Sigmoid colon (tissue), 4 donors: ENCODE results near the gene SLC27A5.

- PRO-cap, result no peak
- RAMPAGE, long total RNA, 4 experiments, result no peak in any of the 4 experiments
These were observed 2.1 kb upstream of the ZNF446 start for GRCh38 chr19:58474055-58474530.

- PRO-cap, result no peak
- RAMPAGE, long total RNA, 4 experiments, result no peak in any of the 4 experiments
These were observed 14.1 kb downstream of the SLC27A5 start for GRCh38 chr19:58497640-58498206.

DNA sequence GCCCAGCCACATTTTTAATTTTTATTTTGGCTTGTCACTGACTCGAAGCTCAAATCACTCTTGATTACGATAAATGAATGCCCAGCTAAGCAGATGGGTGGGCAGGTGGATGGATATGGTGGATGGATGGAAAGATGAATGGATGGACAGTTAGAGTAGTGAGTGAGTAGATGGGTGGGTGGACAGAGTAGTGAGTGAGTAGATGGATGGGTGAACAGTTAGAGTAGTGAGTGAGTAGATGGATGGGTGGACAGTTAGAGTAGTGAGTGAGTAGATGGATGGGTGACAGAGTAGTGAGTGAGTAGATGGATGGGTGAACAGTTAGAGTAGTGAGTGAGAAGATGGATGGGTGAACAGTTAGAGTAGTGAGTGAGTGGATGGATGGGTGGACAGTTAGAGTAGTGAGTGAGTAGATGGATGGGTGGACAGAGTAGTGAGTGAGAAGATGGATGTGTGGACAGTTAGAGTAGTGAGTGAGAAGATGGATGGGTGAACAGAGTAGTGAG is 9.8 kb downstream of the SLC27A5 start:
- PRO-cap, result no peak
- RAMPAGE, long total RNA, 4 experiments, result no peak in any of the 4 experiments

GRCh38 chr19:58509803-58510494 is 1.8 kb downstream of the SLC27A5 start:
- PRO-cap, result no peak
- RAMPAGE, long total RNA, 4 experiments, result no peak in any of the 4 experiments

DNA sequence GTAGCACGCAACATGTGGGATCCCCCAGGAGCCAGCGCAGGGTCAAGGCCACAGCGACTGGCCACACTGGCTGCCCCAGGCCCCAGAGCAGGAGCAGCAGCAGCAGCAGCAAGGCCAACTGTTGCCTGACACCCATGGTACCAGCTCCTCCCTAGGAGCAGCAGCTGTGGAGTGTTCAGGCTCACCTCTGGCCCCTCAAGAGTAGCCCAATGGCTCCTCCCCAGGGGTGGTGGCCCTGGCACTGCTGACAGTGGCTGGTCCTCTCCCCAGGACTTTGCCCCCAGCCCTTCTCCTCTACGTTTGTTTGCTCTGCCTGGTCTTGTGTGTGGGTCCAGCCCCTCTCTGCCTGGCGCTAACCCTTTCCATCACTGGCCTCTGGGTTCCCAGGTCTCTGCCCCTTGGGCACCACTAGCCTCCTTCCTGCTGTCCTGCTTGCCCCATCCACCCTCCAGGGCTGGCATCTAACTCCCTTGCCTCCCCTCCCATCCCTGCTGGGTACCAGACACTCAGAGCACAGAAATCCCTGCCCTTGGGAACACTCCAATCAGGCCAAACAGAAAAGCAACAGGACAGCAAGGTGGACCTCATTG is at the start of gene SLC27A5:
TSS of gene SLC27A5 (minus strand) at position 173 of the 590 bp plus-strand sequence.
- PRO-cap, result no peak
- RAMPAGE, long total RNA, 4 experiments, result no peak in any of the 4 experiments